Bronchus (tissue), 1 donor: Measurements from ENCODE around the genes TSPYL1, GPRC6A and NUS1.

DNA sequence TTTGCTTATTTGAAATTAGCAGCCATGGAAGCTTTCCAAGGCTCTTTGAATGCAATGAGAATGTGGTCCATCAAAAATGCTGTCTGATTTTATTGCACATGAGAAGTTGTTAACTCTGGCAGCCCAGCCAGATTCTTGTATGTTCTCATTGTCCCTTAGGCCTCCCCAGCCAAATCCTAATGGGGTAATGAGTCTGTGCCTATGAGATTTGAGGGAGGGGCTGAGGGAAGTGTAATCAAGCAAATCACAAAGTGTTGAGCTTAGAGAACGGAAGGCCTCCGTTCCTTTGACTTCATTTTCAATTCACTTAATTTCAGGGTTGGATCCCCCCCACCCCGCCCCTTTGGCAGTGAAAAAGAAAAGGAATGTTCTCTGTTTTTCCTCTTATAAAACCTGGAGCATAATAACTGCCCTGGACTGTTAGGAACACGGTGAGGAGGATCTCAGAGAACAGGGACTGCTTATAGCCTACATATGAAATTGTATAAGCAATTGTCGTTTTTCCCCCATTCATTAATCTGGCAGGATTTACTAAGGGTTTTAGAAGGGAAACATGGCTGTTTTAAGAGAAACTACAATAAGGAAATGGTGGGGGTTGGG, 261.0 kb upstream of the MARCKS start:
- PRO-cap, result no peak

- PRO-cap, result no peak
Observed at GRCh38 chr6:113829283-113830105, 27.7 kb upstream of the MARCKS start.

DNA sequence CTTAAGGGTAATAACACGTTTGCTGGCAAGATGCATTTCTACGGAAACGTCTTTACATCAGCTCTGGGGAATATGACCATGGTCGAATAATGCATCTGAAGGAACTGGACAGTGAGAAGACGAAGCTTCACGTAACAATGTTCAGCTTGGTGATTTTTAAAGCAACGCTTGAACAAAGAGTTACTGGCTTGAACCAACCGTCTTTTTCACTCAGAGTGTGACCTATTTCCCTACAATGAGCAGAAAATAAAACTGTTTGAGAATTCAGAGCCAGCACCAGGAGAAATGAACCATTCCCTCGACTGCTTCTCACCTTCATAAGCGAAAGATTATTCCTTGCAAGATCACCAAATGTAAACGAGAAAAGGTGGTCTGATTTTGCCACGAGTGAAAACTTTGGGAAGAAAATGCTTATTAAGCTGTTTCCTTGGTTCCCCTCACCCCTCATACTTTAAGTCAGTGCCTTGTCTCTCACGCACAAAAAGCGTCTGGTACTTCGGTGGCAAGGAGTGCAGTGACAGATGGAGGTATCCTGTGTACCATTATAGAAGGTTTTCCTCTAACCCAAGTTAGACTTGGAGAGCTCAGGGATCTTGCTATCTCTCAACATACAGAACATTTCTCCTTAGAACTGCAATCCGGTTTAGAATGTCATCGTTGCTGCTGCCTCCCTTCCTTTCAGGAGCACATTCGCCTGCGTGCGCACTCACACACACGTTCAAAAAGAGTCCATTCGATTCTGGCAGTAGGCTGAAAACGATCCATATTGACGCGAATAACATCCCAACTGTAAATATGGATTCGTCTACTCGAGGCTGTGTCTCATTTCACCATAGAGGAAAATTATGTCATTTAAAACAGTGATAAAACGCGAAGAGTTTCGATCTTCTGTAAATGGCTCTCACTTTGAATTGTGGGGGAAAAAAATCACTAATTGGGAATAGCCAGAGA, 1.2 kb upstream of the MARCKS start:
- PRO-cap, result unidirectional peak, plus-strand start at position 100 of the sequence; bidirectional peak, plus-strand start at position 480 of the sequence, minus-strand start at position 490 of the sequence; bidirectional peak, plus-strand start at position 684 of the sequence, minus-strand start at position 725 of the sequence

DNA sequence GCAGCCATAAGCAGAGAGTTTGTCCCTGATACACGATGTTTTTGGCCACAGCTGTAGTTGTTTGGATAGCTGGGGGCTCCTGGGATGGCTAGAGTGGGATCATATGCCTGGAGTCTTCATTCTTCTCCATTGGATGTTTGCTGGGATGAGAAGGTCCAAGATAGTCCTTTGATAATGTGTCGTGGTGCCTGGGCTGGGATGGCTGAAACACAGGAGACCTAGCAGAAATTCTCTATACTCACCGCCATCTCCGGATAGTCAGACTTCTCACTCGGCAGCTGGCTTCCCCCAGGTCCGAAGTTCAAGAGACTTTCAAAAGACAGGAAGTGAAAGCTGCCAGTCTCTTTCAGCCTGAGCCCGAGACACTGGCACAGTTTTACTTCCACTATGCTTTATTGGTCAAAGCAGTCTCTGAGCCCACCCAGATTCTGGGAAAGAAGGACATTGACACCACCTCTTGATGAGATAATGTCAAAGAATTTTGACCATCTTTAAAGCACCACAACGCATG, 16.0 kb downstream of the MARCKS start:
- PRO-cap, result bidirectional peak, plus-strand start at position 339 of the sequence, minus-strand start at position 280 of the sequence

DNA sequence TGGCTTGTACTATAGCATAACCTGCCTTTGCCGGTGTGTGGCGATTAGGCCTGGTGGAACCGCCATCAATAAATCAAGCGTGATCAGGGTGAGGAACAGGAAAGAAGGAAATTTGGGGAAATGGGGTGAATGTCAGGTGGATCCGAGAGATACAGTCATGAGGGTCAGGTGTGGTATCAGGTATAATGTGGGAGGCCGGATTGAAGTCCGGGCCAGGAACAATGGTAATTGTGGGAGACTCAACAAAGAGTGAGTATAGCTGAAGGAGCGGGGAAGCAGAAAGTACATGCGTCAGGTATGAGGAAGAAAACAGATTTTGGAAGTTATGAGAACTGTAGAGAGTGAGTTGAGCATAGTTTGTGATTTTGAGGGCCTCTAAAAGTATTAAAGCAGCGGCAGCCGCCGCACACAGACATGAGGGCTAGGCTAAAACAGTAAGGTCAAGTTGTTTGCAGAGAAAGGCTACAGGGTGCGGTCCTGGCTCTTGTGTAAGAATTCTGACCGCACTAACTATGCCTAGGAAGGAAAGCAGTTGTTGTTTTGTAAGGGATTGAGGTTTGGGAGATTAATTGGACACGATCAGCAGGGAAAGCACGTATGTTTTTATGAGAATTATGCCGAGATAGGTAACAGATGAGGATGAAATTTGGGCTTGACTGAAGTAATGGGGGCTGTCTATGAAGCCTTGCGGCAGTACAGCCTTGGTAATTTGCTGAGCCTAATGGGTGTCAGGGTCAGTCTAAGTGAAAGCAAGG, 81.5 kb upstream of the HS3ST5 start:
- PRO-cap, result no peak

DNA sequence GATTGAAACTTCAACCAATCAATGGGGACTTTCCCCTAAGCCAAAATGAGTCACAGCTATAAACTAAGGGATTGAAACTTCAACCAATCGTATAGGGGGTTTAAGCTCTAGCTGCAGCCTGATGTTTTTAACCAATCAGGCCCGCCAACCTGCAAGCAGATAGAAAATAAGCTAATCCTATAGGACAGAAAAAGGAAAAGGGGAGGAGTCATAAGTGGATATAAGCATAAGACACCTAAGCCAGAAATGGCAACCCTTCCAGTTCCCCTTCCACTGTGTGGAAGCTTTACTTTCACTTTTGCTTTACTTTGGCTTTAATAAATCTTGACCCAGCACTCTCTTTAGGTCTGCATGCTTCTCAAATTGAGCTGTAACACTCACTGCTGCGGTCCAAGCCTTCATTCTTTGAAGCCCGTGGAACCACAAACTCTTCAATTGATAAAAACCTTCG, 655.1 kb upstream of the HS3ST5 start:
- PRO-cap, result no peak

DNA sequence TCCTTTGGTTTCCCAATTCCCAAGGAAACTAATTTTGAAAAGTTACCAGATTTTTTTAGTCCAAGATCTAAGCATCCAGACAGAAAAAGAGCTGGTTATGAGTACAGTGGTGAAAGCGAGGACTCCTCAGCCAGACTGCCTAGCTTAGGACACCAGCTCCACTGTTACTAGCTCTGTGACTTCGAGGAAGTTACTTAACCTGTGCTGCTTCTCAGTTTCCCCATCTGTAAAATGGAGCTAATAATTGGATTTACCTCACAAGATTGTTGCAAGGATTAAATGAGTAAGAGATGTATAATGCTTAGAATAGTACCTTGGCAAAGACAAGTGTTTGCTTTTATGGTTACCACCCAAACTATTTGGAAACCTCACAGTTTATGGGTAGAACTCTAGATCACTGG, 1.1 kb downstream of the NT5DC1 start:
- PRO-cap, result no peak

- PRO-cap, result bidirectional peak, plus-strand start at chr6:116279469, minus-strand start at chr6:116279336; bidirectional peak, plus-strand start at chr6:116280108, minus-strand start at chr6:116279919
Observed at GRCh38 chr6:116279230-116279974, at the start of gene TSPYL1. TSS of gene TSPYL1 (minus strand) at chr6:116279930.

DNA sequence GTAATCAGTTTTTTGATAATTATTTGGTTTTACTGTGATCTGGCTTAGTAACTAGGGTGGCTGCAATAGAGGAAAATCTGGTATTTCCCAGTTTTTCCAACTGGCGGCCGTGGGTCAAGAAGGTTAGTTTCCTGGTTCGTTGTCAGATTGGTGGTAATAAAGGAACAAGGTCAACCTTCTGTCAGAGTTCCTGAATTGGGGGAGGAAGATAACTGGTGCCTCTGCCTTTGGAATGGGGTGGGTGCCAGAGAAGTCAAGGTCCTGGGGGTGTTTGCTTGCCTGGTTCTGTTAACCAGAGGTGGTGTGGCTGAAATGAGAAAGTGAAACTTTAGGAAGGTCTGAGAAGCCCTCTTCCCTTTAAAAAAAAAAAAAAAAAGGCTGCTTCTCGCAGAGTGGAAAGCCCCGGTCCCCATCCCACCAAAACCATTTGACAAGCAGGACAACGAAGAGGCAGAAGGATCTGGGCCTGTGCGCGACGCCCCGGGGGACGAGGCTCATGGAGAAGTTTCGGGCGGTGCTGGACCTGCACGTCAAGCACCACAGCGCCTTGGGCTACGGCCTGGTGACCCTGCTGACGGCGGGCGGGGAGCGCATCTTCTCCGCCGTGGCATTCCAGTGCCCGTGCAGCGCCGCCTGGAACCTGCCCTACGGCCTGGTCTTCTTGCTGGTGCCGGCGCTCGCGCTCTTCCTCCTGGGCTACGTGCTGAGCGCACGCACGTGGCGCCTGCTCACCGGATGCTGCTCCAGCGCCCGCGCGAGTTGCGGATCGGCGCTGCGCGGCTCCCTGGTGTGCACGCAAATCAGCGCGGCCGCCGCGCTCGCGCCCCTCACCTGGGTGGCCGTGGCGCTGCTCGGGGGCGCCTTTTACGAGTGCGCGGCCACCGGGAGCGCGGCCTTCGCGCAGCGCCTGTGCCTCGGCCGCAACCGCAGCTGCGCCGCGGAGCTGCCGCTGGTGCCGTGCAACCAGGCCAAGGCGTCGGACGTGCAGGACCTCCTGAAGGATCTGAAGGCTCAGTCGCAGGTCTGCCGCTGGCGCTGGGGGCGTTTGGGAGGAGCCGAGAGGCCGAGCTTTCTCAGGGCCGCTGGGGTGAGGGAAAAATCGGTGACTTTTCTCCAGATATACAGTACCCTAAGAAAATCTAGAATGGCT, 634 bp downstream of the CALHM6 start:
- PRO-cap, result unidirectional peak, plus-strand start at position 453 of the sequence; bidirectional peak, plus-strand start at position 762 of the sequence, minus-strand start at position 690 of the sequence

DNA sequence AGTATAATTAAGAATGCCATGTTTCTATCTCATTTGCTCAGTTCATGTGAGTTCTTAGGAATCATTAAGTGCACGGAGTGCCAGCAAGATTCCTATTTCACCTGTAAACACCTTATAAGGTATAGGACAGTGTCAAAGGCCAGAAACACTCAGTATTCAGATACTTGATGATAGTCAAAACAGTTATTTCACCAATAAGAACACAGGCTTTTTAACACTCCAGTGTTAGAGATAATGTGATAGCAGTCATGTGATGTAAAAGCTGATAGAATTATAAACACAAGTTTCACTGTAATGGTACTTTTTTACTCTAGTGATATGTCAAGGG, at the start of gene GPRC6A:
Gene GPRC6A (minus strand): TSS at position 90 of the 328 bp plus-strand sequence.
- PRO-cap, result no peak

- PRO-cap, result no peak
Observed at GRCh38 chr6:117137699-117137991, 127.7 kb upstream of the VGLL2 start.

- PRO-cap, result no peak
Observed at GRCh38 chr6:117485316-117485858, 2.9 kb downstream of the DCBLD1 start.

- PRO-cap, result no peak
Observed at GRCh38 chr6:117540616-117541104, 58.2 kb downstream of the DCBLD1 start.

GRCh38 chr6:117619277-117619644, 16.9 kb upstream of the GOPC start:
- PRO-cap, result no peak

GRCh38 chr6:117674574-117675652, at the start of gene NUS1:
TSS of gene NUS1 (plus strand) at chr6:117675469.
- PRO-cap, result bidirectional peak, plus-strand start at chr6:117675474, minus-strand start at chr6:117675328

- PRO-cap, result no peak
Observed at GRCh38 chr6:118286006-118286523, 262.0 kb upstream of the PLN start.

- PRO-cap, result no peak
Observed at GRCh38 chr6:118324034-118324490, 224.0 kb upstream of the PLN start.

GRCh38 chr6:118377762-118378671, 170.1 kb upstream of the PLN start:
- PRO-cap, result no peak

- PRO-cap, result no peak
Observed at GRCh38 chr6:118506093-118506494, 42.0 kb upstream of the PLN start.

DNA sequence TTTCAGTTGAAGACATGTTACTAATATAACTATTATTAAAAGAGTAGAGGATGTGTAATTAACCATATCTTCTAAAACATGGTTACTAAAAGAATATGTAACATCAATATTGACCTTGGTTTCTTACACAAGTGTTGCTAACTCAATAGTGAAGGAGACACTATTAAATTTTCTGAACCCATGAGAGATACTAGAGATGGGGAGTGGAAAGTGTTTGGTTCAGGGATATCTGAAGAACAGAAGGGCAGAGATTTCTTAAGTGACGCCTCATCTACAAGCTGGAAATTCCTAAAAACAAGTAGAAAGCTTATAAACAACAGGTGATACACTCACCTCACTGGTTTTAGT, 12.8 kb downstream of the PLN start:
- PRO-cap, result no peak